GM12892 (cell line): ENCODE data around the genes TMEM53, IPP and MAST2.

DNA sequence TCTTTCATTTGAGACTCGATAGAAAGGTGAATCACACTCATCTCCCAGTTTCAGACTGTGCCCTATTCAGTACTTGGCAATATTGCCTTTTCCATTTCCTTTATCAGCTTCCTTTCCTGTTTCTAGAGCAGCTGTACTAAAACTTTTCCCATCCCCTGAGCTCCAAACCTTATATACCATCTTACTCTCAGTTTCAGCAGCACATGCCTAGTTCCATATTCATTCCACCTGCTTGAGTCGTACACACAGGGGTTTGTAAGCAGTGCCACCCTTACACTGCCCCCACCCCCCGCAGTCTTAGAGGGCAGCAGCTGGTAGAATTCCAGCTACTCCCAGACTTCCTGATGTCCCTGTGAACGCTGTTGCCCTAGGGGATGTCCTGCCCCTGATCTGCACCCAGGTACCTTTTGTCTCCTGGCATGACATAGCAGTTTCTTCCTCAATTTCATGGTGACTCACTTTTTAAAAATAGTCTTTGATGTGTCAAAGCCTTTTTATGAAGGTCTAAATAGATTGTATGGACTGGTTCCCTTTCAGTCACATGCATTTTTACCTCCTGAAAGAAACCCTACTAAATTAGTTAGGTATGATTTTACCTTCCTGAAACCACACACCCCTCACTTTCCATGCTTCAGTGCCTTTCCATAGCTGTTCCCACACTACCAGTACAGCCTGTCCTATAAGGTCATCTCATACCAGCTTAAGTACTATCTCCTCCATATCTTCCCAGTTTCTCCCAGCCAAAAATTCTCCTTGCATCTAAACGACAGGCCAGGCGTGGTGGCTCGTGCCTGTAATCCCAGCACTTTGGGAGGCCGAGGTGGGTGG, 76.3 kb downstream of the ST3GAL3 start:
- RRBS = no CpG with 5 or more reads among the region's 8 CpGs

GRCh38 chr1:43834027-43835088, 99.2 kb upstream of the ARTN start:
- RRBS = no CpG with 5 or more reads among the region's 20 CpGs

GRCh38 chr1:43868698-43869215, 64.8 kb upstream of the ARTN start:
- RRBS = no CpG with 5 or more reads among the region's 3 CpGs

GRCh38 chr1:43936961-43937613, 3.5 kb downstream of the ARTN start:
- RRBS = no CpG with 5 or more reads among the region's 9 CpGs

DNA sequence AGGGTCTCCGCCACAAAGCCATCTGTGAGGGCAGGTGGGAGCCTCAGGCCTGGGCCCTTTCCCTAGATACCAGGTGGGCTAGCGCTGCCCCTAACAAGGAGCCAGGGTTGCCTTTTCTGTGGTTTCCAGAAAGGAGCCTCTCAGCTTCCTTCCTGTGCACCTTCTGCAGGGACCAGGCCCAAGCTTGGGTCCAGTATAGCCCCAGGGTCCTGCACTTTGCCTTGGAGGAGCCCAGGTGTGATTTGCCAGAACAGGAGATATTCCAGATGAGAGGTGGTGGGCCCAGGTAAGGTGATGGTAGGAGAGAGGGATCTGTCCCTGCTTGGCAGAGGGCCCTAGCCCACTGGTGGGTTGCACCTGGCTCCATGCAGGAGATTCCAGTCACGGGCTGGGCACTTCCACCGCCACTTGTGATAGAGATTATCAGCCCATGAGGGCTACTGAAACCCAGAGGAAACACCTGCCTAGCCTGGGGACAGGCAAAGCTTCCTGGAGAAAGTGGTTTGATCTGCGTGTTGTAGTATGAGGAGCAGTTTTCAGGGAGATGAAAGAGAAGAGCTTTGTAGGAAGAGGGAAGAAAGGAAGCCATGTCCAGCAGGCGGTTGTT, 1.1 kb downstream of the CCDC24 start:
- RRBS = no CpG with 5 or more reads among the region's 6 CpGs

DNA sequence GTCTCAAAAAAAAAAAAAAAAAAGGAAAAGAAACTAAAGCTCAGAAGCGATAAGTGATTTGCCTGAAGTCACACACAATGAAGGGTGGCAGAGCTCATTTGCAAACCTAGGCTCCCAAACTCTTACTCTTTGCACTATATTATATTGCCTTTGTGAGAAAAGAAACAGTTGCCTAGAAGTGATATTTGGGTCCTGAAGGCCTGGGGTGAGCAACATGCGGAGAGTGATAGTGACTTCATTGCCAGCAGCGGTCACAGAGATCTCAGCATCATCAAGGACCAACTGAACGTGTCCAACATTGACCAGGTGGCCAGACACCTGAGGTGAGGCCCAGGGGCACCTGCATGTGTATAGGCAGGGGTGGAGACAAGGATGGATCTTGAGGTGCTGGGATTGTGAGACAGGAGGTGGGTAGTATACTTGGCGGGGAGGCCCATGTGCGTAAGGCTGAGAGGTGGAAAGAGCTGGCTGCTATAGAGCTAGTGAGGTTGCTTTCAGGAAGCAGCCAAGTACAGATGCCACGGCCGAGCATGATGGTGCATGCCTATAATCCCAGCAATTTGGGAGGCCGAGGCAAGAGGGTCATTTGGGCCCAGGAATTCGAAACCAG, 2.3 kb downstream of the CCDC24 start:
- RRBS = no CpG with 5 or more reads among the region's 10 CpGs

DNA sequence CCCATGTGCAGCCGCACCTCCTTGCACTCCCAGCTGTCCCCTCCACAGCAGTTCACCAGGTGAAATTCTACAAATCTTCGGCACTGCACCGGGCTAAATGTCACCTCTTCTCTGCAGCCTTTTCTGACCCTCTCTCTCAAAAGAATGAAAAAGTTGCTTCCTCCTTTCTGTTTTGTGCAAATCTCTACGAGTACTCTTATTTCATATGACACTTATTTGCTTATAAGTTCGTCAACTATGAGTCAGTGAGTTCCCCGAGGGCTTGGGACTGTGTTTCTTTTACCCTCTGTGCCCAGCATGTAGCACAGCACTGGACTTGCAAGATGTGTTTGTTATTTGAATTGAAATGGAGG, 6.4 kb downstream of the SLC6A9 start:
- RRBS = no CpG with 5 or more reads among the region's 6 CpGs

GRCh38 chr1:44030374-44031019, 765 bp downstream of the SLC6A9 start:
- RRBS = 1% methylated on average over 25 of the region's 67 CpGs

DNA sequence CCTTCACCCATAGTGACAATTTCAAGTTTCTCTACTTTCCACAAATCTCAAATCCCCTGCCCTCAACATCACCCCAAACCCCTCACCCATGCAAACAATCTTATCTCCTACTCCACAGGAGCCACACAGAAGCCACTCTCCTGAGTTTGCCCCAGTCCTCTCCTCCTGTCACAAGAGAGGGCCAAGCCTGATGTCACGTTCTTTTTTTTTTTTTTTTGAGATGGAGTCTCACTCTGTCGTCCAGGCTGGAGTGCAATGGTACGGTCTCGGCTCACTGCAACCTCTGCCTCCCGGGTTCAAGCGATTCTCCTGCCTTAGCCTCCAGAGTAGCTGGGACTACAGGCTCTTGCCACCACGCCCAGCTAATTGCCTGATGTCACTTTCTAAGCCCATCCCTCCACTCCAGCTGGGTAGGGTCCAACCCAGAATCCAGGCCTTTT, 20.0 kb downstream of the DMAP1 start:
- RRBS = no CpG with 5 or more reads among the region's 7 CpGs

- RRBS = no CpG with 5 or more reads among the region's 12 CpGs
Observed at GRCh38 chr1:44233645-44234602, 20.7 kb downstream of the DMAP1 start.

GRCh38 chr1:44408376-44409336, 3.6 kb downstream of the RNF220 start:
- RRBS = no CpG with 5 or more reads among the region's 37 CpGs

- RRBS = no CpG with 5 or more reads among the region's 9 CpGs
Observed at GRCh38 chr1:44484182-44484598, 79.1 kb downstream of the RNF220 start.

DNA sequence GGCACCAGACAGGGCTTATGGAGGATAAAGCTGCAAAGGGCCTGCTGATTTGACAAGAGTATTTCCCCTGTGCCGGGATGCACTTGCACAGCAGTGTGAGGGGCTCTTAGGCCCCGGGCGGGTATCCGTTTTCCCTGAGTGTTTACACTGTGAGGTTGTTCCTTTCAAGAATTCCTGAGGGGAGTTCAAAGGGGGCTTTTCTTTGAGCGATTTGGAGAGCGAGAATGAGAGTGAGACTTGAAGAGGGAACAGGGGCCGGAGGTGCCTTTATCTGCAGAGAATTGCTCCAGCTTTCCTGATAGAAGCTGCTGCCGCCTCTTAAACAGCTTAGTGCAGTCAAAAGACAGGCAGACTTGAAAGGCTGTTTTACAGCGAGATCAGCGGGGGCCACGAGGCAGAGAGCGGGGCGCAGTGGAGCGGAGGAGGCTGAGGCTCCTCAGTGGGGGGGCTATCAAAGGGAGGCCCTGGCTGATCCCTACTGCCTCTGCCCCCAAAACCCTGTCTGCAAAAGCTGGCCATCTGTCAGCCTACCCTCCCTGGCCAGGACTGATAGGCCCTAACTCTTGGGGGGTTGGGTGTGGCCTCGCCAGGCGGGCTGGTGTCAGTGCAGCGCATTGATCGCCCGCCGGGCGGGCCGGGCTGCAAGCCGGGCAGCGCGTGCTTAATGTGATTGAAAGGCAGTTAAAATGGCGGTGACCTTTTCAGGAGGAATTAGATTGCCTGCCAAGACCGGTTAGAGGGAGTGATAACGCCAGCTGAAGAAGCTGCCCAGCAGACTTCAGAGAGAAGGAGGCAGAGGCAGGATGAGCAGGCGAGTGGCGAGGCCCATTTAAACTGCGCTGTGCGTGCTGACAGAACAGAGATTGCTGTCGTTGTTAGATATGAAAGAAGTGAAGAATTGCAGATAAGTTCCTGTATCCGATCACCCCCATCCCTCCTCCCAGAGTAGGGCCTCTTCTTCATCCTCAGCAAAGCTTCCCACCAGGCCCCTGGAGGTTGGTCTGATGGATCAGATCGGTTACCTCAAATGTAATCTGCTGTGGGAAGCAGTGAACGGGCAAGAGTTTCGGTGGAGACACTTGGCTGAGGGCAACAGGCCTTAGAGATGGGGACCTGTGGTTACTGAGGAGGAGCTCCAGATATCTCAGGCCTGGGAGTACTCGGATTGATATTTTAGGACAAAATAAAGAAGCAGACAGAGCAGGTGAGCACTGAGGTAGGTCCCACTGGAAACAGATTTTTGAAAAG, 36.3 kb downstream of the TMEM53 start:
- RRBS = over 99% methylated on average over 5 of the region's 38 CpGs

- RRBS = no CpG with 5 or more reads among the region's 8 CpGs
Observed at GRCh38 chr1:44641695-44642686, 32.3 kb downstream of the TMEM53 start.

DNA sequence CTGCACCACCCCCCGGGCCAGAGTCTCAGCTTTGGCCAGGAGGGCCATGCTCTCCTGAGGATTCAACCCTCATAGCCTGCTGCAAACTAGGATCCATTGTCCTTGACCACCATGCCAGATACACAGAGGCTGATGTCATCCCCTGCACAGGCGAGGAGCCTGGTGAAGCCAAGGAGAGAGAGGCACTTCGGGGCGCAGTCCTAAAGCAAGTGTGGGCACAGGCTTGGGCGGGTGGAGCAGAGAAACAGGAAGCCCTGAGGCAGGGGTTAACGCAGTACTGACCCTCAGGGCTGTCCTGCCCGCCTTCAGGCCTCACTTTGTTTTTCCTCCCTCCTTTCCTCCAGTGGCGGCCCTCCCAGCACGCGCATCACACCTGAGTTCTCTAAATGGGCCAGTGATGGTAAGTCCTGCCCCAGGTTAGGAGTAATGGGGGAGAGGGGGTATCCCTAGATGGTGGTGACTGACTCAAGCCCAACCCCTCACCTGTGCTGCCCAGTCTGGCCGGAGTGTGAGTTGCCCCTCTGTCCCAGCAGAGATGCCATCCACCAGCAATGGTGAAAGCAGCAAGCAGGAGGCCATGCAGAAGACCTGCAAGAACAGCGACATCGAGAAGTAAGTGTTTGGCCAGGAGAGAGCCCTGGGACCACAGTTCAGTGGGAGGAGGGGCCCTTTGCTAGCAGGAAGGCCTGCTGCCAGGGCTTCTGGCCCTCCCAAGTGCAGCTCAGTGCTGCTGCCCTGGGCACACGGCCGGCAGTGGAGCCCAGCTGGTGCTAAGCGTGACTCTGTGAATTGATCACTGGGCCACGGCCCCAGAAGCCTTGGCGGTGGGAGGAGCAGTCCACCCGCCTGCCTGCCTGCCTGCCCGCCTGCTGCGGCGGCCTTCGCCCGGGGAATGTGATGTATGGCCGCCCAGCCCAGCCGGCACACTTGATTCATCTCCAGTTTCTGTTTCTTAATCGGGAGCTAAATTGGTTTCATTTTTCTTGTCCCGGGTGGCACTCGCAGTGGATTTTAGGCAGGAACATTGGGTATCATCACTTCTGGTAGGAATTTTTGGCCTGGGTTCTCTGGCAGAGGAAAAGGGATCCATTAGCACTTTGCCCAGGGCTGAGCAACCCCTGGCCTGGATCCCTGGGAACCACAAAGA, 29.0 kb downstream of the TMEM53 start:
- RRBS = 75% methylated on average over 2 of the region's 29 CpGs

- RRBS = 0% methylated on average over 5 of the region's 60 CpGs
Observed at GRCh38 chr1:44673979-44675022, at the start of gene TMEM53. TSS of gene TMEM53 (minus strand) at chr1:44674481.

DNA sequence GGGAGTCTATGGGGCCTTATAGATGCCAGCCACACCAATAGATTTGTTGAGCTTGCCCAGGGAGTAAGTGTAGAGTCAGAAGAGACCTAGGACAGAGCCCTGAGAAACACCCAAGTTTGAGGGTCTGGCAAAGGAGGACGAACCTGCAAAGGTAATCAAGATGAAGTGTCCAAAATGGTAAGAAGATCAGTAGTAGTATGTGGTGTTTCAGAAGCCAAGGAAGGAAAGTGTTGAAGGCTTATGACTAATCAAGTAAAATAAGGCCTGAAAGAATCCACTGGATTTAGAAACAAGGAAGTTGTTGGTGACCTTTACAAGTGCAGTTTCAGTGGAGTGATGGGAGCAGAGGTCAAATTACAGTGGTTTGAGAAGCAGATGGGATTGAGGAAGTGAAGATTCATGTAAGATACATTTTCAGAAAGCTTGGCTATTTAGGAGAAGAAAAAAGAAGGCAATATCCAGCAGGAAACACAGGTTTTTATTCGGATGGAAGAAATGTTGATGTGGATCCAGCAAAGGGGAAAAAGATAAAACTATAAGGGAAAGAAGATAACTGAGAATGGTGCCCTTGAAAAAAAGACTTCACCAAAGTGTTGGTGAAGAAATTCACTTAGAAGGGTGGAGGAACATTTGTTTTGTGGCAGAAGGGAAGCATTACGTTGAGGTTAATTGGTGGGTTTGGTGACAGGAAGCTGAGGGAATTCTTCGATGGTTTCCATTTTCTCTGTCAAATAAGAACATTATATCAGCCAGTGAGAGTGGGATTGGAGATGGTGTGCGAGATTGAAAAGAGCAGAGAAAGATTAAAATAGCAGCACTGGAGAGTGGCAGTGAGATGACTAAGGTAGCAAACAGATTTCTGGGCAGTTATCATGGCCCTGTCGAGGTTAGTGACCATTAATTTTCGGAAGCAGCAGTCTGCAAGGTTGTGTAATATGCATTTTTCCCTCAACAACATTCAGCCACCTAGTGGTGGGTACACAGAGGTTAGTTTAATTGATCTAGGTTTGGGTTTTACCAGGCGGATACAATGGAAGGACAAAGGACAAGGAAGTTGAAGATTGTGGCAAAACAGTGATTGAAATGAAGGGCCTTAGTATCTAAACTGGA, 2.2 kb downstream of the ARMH1 start:
- RRBS = no CpG with 5 or more reads among the region's 8 CpGs

- RRBS = no CpG with 5 or more reads among the region's 3 CpGs
Observed at GRCh38 chr1:45557448-45557884, 6.8 kb downstream of the AKR1A1 start.

- RRBS = 2% methylated on average over 20 of the region's 69 CpGs
Observed at GRCh38 chr1:45750008-45751157, at the start of gene IPP. TSS of gene IPP (minus strand) at chr1:45750653.

DNA sequence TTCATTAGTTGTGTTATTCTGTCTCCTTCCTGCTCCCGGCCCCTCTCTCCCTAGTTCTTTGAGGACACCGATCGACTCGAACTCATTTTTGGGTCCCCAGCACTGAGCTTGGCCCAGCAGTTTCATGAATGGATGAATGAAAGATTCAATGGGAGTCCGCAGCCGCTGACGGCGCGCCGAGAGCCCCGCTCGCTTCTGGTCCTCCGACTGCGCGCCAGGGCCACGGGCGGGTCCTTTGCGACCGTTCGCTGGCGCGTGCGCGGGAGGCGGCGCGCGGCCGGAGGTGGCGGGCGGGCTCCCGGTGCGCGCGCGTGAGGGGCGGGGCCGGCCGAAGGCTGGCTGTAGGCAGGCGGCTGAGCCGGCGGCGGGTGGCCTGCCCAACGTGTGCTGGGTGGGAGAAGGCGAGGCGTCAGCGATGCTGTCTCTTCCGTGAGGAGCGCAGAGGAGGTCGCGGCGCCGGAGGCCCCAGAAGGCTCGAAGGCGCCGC, at the start of gene MAST2:
Gene MAST2 (plus strand): TSS at position 342 of the 487 bp plus-strand sequence.
- RRBS = no CpG with 5 or more reads among the region's 56 CpGs